Cerebellum (tissue), 5 donors: ENCODE measurements around the genes HMOX1 and RBFOX2.

GRCh38 chr22:35377817-35378332, 3.0 kb upstream of the HMOX1 start:
- PRO-cap, 3 experiments: no peak in any of the 3 experiments
- RAMPAGE, long total RNA: no peak

DNA sequence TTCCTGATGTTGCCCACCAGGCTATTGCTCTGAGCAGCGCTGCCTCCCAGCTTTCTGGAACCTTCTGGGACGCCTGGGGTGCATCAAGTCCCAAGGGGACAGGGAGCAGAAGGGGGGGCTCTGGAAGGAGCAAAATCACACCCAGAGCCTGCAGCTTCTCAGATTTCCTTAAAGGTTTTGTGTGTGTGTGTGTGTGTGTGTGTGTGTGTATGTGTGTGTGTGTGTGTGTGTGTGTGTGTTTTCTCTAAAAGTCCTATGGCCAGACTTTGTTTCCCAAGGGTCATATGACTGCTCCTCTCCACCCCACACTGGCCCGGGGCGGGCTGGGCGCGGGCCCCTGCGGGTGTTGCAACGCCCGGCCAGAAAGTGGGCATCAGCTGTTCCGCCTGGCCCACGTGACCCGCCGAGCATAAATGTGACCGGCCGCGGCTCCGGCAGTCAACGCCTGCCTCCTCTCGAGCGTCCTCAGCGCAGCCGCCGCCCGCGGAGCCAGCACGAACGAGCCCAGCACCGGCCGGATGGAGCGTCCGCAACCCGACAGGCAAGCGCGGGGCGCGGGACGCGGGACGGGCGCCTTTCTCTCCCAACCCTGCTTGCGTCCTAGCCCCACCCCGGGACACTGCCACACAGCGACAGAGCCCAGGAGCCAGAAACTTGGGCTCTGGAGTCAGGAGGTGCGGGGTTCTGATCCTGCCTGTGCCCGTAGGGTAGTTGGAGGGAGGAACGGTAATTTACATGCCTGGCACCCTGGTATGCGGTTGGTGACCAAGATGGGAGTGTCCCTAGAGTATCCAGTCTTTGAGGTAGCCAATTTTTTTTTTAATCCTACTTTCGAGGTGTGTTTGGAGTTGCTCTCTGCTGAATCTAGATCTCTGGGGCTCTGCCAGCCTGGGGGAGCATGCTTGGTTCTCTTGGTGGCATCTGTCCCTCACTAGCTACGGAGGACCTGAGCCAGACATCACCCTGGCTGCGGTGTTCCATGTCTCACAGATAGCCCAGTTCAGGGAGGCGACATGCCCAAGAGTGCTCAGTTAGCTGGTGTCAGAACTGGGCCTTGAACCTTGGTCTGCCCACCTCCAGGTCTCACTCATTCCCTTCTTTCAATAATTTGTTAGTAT, at the start of gene HMOX1:
TSS of gene HMOX1 (plus strand) at position 441 of the 1,118 bp plus-strand sequence.
- PRO-cap, 3 experiments: peak in 1 of 3 experiments; most common plus-strand start position 441 of the sequence (in 1)
- RAMPAGE, long total RNA: no peak

DNA sequence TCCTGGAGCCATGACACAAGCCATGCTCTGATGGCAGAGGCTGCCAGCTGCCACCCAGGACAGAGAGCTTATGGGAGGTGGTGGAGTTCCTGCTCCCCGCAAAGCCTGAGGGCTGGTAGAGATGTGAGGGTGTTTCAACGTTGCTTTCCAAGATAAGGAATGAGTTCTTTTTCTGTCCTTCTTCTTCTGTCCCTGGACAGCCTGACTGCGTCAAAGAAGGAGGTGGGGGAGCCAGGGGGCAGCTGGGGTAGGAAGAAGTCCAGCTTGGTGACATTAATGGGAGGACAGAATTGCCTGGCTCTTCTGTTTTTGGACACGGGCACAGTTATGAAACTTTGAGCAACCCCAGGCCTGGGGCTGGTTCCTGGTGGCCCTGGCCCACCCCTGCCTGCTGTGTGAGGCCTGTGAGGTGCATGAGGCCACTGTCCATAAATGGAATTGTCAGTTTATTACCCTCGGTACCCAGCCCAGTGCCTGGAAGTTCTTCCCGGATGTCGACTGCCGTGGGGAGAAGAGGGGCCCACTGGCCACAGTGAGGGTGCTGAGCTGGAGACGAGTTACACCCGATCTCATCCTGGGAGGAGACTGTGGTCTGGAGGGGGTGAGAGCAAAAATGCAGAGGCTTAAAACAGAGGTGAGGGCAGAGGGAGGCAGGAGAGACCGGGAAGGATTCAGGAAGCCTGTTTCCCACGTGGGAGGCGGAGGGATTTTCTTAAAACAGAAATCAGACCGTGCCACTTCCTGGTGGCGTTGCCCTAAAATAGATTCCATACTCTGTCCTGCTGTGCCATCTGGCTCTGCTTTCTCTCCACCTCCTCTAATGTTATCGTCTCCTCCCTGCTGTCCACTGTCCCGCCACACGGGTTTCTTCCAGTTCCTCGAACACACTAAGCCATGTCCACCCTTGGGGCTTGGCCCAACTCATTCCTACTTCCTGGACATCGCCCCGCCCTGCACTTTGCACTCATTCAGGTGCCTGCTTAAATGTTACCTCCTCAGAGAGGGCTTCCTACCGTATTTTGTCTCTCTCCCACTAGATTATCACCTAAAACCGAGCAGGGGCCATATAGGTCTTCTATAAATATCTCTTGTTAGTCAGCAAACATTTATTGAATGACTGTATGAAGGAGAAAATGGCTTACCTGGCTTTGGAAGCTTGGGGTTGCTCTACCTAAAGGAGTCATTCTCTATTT, 59.7 kb upstream of the RASD2 start:
- PRO-cap, 3 experiments: no peak in any of the 3 experiments
- RAMPAGE, long total RNA: no peak

DNA sequence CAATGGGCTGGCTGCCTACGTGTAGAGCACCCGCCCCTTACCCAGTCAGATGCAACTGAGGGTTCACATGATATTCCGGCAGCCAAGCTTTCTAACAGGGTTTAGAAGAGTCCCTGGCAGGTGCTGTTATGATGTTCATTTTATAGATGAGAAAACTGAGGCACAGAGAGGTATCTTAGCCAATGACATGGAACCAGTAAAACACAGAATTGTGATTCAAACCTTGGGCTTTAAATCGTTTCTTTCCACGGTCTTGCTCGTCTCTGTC, 42.5 kb upstream of the RASD2 start:
- PRO-cap, 3 experiments: no peak in any of the 3 experiments
- RAMPAGE, long total RNA: no peak

DNA sequence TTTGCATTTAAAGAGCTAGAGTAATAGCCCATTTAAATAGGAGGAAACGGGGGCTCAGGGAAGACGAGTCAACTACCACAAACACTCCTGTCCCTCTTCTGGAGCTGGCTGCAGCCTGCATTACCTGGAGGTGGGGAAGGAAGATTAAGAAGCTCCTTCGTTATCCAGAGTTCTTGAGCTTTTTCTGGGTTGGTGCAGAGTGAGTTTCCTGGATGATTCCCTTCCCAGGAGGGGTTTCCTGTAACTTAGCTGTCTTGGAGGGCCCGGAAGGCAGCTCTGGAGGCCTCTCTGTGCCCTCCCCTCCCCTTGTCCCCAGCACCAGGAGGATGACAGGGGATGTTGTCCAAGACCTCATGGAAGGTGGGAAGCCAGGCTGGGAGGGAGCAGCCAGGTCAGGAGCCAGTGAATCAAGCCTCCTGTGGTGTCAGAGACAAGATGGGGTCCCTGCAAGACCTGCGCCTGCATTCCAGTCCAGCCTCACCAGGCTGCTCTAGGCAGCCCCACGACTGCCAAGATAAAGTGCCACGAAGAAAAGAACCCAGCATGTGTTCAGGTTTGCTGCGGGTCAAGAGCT, 1.2 kb downstream of the RASD2 start:
- PRO-cap, 3 experiments: no peak in any of the 3 experiments
- RAMPAGE, long total RNA: no peak

DNA sequence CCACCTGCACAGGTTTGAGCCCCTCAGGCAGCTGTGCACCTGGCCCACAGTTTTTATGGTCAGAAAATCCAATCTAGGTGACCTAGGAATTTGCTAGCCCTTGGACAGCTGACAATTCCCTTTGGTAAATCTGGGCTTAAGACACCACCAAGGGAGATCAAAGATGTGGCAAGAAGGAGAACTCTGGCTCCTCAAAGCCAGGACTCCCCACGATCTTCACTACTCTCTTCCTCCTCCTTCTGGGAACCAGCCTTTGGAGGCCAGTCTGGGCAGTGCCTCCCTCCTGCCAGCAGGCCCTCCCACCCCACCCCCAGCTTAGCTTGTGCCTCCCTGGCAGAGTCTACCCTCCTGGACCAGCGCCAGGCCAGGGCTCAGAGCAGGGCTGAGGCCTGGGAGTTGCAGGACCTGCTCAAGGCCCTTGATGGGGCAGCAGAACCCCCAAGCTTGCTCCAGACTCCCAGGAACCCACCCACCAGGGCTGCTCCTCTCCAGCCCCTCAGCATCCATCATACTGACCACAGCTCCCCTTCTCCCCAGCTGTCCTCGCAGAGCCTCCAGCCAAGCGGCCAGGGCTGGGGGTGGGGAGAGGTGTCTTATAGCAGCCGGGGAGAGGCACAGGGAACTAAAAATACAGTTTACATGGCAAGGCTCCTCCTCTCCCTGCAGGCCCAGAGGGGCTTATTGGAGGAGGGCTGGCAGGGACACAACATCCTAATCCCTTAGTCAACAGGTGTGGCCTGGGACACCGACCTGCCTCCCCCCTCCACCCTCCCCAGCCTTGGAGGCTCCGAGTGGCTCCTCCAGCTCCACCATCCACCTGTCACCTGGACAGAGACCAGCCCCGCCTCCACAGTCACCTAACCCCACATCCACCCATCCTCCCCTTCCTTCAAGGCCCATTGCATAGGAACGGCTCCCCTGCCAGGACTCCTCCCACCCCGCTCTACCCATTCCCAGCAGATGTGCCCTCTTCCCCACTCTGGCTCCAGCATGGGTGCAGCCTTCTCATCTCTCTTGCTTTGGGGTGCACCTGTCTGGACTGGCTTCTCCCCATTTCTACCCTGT, 5.2 kb upstream of the MB start:
- PRO-cap, 3 experiments: no peak in any of the 3 experiments
- RAMPAGE, long total RNA: no peak

- PRO-cap, 3 experiments: no peak in any of the 3 experiments
- RAMPAGE, long total RNA: no peak
Observed at GRCh38 chr22:35649910-35650186, 1.6 kb downstream of the APOL6 start.

- PRO-cap, 3 experiments: no peak in any of the 3 experiments
- RAMPAGE, long total RNA: no peak
Observed at GRCh38 chr22:35663390-35663851, 15.2 kb downstream of the APOL6 start.

DNA sequence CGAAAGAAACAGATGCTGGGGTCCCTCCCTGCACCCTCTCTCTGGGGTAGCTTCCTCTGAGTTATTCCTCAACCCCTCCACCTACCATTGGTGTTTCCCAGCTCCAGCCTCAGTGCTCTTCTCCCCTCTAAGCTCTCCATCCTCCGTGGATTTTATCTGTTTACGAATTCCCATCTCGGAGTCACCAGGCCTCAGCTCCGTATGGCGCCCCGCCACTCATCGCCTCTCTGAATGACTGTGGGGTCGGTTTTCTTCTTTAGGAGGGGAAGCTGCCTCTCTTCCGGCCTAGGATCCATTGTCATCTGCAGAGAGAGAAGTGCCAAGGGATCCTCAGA, 4.3 kb upstream of the APOL5 start:
- PRO-cap, 3 experiments: no peak in any of the 3 experiments
- RAMPAGE, long total RNA: no peak

DNA sequence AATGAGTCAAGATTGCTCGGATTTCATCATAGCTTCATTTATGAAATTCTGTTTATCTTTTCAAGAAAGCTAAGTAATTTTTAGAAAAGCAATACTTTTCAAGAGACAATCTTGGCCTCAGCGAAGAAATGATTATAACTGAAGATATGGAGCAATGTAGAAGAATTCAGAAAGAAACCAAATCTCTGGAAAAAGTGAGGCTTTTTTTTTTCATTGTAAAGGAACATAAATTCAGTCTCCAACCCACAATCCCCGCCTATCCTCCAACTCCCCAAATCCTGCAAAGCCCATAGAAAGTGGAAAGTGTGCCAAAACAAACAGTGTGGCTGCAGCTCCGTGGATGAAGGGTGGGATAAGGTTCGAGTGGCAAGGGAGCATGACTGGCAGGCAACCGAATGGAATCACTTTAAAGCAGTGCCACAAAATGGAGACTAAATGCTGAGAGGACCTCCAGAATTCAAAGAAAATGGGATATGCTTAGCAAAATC, 118.1 kb downstream of the APOL5 start:
- PRO-cap, 3 experiments: no peak in any of the 3 experiments
- RAMPAGE, long total RNA: no peak

DNA sequence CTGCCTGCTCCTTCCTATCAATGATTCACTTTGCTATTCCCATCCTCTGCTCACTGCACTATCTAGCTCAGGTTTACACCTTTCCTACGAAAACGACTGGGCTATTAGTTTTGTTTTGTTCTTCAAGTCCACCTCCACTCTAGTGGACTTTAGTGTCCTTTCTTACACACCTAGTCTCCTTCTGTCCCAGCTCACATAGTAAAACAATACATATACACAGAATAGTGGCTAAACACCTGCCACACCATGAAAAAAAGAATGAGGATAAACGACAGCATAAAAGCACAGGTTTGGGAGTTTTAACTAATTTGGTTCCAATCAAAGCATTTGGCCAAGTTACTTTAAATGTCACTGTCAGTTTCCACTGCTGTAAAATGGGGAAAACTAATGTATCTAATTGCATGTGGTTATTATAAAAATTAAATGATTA, 108.8 kb downstream of the RBFOX2 start:
- PRO-cap, 3 experiments: no peak in any of the 3 experiments
- RAMPAGE, long total RNA: no peak

DNA sequence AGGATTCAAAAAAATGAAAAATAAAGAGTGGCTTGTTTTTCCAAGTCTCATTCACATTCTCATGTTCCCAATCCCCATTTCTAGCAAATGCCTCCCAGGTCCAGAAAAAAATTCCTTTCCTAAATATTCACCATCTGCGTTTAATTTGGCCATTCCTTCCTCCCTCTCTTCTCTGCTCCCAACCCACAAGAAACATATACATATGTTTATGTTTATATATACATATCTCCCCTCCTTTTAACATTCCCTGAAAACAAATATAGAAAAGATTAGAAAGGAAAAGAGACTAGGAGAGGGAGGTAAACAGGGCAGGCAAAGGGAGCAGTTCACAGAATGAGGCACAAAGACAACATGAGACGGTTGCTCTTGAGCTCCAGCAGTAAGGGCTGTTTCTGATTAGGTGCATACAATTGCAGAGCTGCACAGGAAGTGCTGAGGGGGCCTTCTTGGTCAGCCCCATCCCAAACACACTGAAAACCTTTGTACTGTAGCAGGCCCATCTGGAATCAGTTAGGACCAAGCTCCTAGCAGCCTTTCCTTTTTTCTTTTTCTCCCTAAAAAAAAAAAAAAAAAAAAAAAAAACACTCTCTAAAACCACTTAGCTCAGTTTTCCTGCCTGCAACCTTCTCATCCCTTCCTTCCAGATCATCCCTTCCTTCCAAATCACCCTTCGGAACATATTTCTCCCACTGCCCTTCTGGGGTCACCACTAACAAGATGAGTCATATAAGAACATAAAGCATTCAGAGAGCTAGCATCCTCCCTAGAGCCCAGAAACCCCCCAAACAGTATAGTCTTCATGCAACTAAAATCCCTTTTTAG, 57.1 kb downstream of the RBFOX2 start:
- PRO-cap, 3 experiments: no peak in any of the 3 experiments
- RAMPAGE, long total RNA: no peak

DNA sequence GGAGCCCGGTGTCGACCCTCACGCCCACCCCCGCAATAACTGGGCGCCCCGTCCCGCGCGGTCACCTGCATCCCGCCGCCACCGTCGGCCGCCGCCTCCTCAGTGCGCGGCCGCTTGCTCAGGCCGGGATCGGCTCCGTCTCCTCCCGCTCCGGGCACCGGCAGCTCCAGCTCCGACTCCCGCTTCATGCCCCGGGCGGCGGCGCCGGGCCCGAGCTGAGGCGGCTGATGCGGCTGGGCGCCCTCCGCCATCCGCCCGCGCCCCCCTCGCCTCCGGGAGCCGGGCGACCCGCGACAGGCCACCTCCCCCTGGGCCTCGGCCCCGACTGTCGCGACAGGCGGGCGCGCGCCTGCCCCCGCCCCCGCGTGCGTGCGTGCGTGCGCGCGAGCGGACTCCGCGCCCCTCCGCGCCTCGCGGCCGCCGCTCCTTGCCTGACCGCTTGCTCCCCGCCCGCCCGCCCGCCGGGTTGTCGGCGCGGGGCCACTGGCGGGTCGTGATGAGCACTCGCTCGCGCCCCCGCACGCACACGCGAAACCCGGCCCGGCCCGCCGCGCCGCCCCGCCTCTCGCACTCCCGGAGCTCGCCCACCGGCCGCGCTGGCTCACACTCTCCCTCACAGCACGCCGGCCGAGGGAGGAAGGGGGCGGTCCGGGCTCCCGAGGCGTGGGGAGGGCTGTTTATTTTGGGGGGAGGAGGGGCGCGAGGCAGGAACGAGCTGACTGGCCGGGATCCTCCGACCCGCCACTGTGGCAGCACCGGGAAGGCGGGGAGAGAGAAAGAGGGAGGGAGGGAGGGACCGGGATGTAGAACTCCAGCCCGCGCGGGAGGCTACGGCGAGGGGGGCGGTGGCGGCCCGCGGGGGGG, at the start of gene RBFOX2:
TSS of gene RBFOX2 (minus strand) at position 650 of the 864 bp plus-strand sequence.
- PRO-cap, 3 experiments: peak in 3 of 3 experiments; most common plus-strand start position 399 of the sequence (in 2); most common minus-strand start position 327 of the sequence (in 3)
- RAMPAGE, long total RNA: no peak

- PRO-cap, 3 experiments: no peak in any of the 3 experiments
- RAMPAGE, long total RNA: no peak
Observed at GRCh38 chr22:36142934-36143963, 17.3 kb downstream of the APOL3 start.

DNA sequence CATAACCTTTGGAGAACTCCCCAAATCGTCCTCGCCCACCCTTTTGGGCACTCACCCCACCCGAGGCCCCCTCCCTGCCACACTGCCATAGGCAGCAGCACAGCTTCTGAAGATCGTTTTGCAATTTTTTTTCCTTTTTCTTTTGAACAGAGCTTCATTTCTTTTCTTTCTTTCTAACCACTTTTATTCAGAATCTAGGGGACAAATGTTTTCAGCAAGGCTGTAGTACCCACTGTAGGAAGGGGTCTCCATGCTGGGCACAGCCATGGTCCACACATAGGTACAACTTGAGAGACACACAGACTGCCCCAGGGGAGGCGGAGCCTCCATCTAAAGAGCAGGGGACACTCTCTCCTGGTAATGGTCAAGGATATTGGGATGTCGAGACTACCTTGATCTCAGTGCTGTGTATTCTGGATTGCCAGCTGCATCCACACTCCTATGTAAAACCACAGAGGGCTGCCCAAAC, 2.8 kb upstream of the APOL3 start:
- PRO-cap, 3 experiments: no peak in any of the 3 experiments
- RAMPAGE, long total RNA: no peak

DNA sequence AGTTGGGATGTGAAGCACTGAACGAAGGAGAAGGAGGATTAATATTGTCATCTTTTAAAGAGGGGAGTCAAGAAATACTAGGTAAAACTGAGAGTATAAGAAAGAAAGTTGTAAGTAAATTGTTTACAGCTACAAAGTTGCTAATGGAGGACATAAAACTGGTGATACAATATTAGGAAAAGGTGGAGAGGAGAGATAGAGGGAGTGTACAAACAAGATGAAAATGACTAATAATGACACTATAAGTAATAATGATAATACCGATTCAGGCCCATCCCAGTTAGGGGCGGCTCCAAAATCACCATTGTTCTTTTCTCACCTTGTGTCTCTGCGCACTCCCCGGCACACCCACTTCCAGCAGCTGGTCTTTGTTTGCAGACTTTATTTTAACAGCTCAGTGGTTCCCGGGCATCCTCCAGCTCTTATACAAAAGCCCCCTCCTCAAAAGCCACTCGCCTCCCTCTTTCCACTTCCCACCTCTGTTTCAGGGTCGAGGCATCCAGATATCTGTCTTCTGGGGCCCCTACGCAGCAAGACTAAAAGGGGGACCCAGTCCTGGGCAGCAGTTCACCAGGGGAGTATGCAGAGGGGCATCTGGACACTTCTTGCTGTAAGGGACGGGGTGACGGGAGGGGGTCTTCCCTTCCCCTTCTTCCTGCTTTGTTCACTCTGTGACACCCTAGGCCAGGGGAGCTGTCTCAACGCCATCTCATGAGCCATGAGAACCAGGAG, 2.9 kb downstream of the APOL2 start:
- PRO-cap, 3 experiments: no peak in any of the 3 experiments
- RAMPAGE, long total RNA: no peak

DNA sequence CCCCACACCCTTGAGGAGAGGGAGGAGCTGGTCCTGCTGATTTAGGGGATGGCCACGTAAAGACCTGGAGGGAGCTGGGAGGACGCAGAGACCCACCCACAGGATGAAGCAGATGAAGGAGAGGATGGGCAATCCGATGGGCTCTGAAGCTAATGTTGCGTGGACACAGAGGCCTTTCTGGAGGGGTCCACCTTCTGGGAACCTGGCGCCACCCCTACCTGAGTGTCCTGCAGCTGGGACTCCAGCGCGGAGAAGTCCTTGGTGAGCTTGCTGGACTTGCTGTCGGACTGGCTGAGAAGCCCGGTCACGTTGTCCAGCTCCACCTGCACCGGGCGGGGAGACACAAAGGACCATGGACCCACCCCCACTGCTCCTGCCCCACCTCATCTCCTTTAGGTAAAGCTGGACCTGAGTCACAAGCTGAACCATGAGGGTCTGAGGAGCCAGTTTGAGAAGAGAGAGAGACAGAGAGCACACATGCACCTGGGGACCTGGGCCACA, 40.7 kb downstream of the APOL1 start:
- PRO-cap, 3 experiments: no peak in any of the 3 experiments
- RAMPAGE, long total RNA: no peak

DNA sequence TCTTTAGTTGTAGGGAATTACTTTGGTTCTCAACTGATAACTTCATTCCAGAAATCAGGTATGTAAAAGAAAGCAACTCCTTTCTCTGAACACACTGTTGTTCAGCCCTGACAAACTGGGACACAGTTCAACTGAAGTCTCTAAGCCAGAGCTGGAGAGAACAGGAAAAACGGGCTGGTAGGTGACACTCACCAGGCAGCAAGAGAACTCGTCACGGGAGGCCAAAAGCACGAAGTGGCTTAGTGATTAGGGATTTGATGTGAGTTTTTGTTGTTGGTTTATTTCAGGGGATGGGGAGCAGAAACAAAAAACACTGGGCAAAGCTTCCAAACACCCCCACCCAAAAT, 54.1 kb downstream of the MYH9 start:
- PRO-cap, 3 experiments: no peak in any of the 3 experiments
- RAMPAGE, long total RNA: no peak

- PRO-cap, 3 experiments: no peak in any of the 3 experiments
- RAMPAGE, long total RNA: no peak
Observed at GRCh38 chr22:36340449-36341578, 47.0 kb downstream of the MYH9 start.

- PRO-cap, 3 experiments: no peak in any of the 3 experiments
- RAMPAGE, long total RNA: no peak
Observed at GRCh38 chr22:36350690-36351607, 36.8 kb downstream of the MYH9 start.